Hair follicle dermal papilla cell (primary cell): Measurements from ENCODE around the gene HNRNPCL1.

- CAGE, long polyA plus RNA: no peak
These were observed 11.6 kb downstream of the MFN2 start for GRCh38 chr1:11991933-11992229.

DNA sequence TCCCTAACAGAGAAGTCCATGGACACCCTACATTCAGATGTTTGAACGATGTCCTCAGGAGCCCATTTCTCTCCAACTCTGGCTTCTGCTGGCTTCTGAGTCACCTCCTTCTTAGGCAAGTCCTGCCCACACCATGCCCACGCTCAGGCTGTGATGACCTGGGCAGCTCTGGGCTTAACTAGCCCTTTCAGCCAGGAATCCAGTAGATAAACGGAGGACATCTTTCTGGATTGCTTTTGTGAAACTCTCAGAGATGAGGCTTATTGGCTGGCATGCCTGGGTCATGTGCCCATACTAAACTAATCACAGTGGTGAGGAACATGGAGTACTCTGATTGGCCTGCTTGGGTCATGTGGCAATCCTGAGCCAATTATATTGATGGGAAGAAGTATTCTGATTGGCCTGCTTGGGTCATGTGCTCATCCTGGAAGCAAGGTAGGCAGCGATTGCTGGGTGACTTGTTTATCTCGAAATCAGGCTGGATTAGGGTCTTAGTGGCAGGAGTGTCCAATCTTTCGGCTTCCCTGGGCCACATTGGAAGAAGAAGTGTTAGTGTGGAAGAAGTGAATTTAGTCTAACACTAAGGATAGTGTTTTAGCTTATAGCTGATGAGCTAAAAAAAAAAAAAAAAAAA lies 32.8 kb downstream of the TNFRSF8 start:
- CAGE, long polyA plus RNA: no peak

DNA sequence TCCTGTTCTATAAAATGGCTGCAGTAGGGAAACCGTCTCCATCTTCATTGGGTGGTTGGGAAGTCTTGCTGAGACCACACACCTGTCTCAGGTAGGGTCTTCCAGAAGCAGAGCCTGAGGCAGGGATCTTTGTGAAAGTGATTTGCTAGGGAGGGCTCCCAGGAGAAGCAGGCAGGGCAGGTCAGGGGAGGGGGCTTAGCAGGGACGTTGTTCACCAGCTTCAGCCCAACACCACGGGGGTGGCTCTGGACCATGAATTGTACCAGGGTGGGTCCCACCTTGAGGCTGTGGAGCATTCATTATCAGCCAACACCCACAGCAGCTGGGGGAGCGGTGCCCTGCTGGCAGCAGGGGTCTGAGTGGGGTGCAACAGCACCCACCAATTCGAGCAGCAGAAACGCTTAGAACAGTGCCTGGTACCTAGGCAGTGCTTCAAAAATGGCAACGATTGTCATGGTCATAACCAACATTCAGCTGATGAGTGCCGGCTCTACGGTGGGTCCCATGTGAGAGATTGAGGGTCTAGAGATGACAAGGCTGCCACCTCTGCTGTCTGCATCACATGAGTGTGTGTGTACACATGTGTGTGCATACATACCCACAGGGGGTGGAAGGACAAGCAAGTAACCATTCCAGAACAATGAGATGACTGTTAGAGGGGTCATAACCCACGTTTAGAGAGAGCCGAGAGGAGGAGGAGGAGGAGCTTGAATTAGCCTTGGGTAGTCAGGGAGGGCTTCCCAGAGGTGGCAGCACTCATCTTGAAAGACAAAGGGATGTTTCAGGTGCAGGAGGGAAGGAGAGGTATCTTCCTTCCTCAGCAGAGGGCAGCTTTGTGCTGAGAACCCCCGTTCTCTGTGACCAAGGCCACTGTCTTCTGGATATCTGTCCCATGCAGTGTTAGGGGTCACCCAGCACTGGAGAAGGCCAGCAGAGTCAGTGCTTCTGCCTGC lies 21.1 kb downstream of the TNFRSF1B start:
- CAGE, long polyA plus RNA: no peak

DNA sequence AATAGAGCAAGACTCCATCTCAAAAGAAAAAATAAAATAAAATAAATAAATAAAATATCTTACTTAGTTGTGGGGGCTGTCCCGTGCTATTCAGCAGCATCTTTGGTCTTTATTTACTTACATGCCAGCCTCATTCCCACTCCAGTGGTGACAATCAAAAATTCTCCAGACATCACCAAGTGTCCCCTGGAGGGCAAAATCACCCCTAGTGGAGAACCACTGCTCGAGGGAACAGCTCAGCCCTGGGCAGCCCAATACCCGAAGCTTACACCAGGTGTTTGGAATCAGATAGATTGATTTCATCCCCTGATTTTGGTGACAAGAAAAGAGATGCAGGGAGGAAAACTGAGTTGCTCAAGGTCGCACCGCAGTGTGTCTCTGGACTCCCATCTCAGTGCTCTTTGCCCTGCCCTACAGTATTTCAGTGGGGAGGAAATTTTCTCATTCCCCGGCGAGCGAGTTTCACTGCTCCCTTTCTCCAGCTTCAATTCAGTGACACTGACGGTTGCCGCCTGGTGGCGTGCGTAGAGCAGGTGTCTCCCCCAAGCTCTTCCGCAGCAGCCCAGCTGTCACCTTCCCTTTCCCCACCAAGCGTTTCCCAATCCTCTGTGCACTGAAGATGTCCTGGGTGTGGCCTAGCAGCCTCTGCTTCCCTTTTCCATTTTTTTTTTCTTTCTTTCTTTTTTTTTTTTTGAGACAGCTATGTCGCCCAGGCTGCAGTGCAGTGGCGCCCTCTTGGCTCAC lies 29.7 kb downstream of the TNFRSF1B start:
- CAGE, long polyA plus RNA: no peak

- CAGE, long polyA plus RNA: no peak
These were observed 108.1 kb downstream of the VPS13D start for GRCh38 chr1:12337790-12338437.

DNA sequence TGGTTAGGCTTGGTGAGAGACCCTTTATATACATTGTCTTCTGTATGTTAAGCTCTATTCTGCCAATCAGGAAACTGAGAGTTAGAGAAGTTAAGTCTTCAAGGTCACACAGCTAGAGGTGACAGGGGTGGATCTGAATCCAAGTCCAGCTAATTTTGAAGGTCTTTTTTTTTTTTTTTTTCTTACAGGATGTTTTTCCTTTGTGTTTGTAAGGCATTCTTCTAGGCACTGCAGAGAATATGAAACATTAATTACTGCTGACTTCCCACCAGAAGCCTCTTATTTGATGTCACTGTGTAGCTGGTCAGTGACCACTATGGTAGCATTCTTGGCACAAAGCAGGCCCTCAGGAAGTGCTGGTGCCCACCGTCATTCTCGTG lies 192.8 kb downstream of the VPS13D start:
- CAGE, long polyA plus RNA: no peak

GRCh38 chr1:12435488-12436755 lies 182.1 kb downstream of the DHRS3 start:
- CAGE, long polyA plus RNA: no peak

- CAGE, long polyA plus RNA: no peak
These were observed 169.1 kb downstream of the DHRS3 start for GRCh38 chr1:12448572-12449727.

DNA sequence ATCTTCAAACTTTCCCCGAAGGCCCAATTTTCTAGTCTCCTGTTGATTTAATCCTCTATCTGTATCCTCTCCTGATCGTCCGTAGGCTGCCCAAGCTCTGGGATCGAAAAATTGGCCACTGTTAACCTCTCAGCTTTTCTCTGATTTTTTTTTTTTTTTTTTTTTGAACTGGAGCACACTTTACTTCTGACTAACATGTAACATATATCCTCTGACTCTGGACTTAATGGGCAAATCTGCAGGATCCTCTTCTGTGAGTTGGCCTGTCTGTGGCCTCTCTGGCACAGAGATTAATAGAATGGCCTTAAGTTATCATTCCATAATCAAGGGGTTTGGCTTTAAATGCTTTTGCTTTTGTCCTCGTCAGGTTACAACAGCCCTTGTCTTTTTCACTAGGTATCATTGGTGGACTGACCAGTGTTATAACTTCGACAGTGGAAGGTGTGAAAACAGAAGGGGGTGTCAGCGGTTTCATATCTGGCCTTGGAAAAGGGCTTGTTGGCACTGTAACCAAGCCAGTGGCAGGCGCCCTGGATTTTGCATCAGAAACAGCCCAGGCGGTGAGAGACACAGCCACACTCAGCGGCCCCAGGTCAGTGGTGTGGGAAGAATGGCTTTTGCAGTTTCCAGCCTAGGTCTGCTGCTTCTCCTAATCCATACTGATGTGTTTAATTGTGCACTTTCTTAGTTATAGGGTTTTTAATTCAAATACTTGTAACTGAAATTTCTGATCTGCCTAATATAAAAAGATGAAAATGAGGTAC lies 158.0 kb downstream of the DHRS3 start:
- CAGE, long polyA plus RNA: no peak

DNA sequence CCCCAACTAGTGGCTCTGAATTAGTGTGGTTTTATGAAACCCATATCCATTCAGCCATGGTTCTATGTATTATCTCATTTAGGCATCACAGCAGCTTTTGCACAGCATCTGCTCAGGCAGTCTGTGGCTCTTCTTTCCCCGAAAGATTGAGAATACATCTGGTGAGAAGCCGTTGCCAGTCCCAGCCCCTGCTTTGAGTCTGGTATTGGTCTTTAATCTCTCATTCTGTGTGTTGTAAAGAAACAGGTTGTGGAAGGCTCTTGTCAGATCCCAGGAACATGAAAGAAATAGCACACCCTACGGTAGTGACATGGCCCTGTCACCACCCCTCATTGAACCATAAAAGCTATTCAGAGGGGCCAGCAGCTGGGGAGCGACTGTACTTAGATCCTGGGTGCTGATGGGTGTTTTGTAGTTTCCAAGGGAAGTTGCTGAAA lies 145.2 kb downstream of the DHRS3 start:
- CAGE, long polyA plus RNA: no peak

GRCh38 chr1:12476028-12476445 lies 142.0 kb downstream of the DHRS3 start:
- CAGE, long polyA plus RNA: no peak

GRCh38 chr1:12509555-12510189 lies 108.3 kb downstream of the DHRS3 start:
- CAGE, long polyA plus RNA: no peak

GRCh38 chr1:12579607-12580788 lies 38.0 kb downstream of the DHRS3 start:
- CAGE, long polyA plus RNA: no peak

GRCh38 chr1:12597624-12598276 lies 20.3 kb downstream of the DHRS3 start:
- CAGE, long polyA plus RNA: no peak

- CAGE, long polyA plus RNA: no peak
These were observed 10.7 kb downstream of the DHRS3 start for GRCh38 chr1:12607140-12607833.

- CAGE, long polyA plus RNA: no peak
These were observed 4.8 kb downstream of the DHRS3 start for GRCh38 chr1:12613003-12613791.

DNA sequence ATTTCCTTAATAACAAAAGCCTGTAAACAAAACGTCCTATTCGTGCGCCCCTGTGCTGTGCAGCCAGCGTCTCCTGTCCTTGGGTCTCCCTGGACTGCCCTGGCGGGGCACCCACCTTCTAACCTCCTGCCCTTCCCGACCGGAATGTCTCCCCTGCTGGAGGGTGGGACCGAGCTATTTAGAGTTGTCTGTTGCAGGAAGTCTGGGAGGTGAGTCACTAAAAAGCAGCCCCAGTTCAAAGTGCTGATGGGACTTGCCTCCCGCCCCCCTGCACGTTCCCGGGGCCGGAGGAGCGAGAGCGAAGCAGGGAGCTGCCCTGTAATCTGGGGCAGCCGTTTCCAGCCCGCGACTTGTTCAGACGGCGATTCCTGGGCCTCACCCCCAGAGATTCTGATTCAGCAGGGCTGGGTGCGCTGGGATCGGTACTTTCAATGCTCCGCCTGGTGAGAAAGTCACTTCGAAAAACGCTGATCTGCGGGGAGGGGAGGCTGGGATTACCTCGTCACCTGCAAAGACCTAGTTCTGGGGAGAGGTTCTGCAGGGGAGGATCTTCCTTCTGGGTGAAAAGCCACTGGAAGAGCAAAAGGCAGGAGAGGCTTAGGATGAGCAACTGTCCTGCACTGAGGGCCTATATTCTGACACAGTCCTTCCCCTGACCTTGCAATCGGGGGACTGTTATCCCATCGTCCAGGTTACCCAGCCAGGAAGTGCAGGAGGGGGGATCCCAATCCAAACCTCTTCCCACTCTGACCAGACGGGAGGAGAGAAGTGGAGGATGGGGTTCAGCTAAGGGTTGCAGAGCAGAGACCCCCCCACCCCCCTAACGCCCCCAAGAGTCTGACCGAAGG lies 1.2 kb upstream of the DHRS3 start:
- CAGE, long polyA plus RNA: no peak

DNA sequence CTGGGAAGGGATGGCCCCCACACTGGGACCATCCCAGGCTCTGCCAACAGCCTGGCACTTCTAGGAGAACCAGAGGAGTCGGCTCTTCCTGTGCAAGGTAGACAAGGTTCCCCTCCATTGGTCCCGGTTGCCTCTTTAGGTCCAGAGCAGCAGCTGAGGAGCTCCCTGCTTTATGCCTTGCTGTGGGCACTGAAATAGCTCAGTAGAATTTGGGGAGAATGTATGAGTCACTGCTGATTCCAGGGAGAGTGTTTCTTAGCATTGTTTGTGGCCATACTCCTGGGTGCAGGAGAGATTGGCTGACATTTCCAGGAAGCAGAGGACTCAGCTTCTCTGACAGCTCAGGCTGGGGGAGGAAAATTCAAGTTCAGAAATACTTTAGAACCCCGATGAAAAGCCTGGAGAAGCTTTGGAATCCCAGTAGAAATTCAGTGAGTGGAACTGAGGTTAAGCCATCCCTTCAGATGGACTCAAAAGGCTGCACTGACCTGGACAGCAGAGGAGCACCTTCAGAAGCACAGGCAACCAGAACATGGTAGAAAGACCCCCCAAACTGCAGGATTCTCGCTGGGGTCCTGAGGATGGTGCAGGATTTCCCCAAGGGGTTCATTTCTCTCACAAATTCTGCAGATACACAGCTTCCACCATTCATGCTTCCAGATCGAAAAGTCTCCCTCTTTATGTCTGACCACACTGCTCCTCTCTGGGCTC lies 19.8 kb downstream of the PRAMEF1 start:
- CAGE, long polyA plus RNA: no peak

DNA sequence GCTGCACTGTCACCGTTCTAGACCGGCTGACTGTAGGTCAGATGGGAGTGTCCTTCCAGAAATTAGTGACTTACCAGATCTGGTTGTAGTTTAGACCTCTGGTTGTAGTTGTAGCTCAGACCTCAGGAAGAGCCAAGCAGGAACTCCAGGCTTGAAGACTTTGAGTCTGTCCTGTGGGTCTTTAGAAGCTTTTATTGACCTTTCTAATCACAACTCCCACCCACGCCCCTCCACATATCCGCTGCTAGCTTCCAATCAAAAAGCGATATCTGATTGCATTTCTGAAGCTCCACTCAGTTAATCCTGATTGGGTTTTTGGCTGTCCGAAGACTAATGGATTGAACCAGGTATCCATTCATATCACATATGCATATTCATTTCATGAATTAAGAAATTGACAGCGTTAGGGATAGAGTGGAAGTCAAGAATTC lies at the start of gene HNRNPCL1:
HNRNPCL1 (minus strand) TSS at position 114 of the 431 bp plus-strand sequence.
- CAGE, long polyA plus RNA: no peak

DNA sequence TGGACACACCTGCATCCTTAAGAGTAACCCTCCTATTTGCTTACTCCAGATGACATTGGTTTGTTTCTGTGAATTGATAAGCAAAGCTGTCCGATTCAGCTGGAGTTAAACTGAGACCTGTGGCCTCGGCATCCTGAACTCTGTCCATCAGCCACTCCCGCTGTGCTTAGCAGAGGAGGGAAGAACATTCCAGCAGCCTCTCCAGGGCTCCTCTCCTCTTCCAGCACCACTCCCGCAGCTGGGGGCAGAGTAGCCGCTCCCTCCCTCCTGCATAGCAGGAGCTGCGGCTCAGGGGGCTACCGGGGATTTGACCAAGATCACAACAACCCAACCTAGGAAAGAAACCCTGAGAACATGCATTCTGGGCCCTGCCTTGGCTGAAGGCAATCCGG lies 8.8 kb downstream of the LRRC38 start:
- CAGE, long polyA plus RNA: no peak